Mesenchymal stem cell of the bone marrow (primary cell): Measurements from ENCODE around the genes MARCHF10, STRADA and ERN1.

DNA sequence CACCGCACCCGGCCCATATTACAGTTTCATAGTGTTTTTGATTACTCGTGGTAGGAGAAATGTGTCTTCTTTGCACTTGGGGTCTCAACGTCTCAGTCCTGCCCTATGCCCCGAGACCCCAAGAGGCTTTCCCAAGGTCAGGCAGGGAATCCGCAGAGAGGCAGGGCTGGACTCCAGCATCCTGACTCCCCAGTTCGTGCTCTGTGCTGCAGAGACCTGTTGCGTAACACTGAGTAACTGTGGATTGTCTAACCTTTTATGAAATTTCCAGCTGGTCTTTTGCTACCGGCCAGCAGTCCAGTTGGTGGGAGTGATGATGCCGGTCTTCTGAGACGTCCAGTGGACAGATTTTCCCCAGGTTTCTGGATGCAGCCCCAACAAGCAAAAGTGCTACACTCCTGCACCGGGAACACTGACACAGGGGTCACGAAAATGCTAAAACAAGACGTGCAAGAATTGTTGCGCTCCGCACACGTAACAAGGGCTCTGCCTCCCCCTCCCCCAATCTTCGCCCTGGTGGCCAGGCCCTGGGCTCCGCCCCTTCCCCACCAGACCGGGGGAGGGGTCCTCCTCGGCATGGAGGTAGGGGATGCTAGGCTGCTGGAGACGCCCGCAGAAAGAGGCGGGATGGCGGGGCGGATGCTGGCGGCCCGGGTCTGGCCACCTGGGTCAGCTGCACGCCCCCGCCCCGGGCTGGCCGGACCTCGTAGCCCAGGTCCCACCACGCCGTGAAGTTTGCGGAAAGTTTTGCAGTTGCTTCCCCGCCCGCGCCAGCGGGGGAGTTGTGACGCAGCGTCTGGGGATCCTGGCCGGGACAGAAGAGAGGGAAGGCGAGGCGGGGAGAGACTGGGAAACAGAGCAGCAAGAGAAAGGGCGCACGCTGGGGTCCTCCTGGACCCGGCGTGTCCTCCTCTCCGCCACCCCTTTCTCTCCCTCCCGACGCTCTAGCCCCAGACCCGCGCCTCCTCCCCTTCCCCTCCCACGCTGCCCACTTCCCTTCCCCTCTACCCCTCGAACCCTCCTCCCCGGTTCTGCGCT is 576 bp upstream of the MRC2 start:
- CAGE, long polyA plus RNA = no peak

DNA sequence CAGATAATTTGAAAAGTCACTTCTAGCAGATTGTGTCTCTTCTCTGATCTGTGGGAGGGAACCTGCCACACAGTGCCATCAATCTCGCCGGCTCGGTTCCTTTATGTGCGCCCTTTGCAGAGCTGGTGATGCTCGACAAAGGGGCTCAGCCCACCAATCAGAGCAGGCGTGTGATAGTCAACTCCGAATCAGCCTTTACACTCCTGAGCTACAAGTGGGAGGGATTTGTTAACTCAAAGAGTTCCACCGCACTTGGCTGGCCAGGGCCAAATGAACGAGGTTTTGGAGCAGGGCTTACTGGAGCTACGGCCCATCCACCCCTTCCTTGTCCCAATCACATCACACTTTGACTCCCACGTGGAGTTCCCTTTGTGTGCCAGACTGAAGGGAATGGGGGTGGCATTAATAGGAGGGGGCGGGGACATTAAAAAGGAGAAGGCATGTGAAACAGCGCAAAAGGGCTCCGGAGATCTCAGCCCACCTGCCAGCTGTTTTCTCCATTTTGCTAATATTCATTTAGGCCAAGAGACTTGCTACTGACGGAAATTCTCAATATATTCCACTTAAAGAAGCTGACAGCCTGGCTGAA is 86.0 kb downstream of the MRC2 start:
- CAGE, long polyA plus RNA = no peak

- CAGE, long polyA plus RNA = no peak
Measured at GRCh38 chr17:62724591-62725264, 83.4 kb downstream of the MARCHF10 start.

DNA sequence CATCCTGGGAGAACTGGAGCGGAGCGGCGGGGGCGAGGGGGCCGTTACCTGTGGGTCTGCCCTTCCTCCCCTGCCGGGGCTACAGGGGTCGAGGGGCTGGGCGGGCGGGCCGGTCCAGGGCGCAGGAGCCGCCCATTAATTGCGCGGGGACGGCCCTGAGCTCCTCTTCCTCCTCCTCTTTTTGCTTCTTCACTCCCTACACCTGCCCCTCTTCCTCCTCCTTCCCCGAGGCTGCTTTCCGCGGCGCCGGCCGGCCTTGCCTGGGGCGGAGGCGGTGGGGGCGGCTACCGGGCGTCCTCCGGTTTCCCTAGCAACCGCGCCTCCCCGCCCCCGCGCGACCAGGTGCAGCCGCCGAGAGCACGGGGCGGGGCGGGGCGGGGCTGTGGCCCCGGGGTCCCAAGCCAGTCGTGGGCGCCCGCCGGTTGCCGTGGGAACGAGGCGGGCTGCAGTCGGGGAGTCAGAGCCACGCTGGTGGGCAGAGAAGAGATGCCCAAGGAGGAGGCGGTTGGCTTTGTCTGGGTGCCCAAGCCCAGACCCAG is at the start of gene MARCHF10:
TSS of gene MARCHF10 (minus strand) at position 286 of the 539 bp plus-strand sequence.
- CAGE, long polyA plus RNA = no peak

GRCh38 chr17:63399681-63400264 is 46.3 kb downstream of the CYB561 start:
- CAGE, long polyA plus RNA = no peak

GRCh38 chr17:63503174-63503633 is 20.0 kb upstream of the KCNH6 start:
- CAGE, long polyA plus RNA = no peak

DNA sequence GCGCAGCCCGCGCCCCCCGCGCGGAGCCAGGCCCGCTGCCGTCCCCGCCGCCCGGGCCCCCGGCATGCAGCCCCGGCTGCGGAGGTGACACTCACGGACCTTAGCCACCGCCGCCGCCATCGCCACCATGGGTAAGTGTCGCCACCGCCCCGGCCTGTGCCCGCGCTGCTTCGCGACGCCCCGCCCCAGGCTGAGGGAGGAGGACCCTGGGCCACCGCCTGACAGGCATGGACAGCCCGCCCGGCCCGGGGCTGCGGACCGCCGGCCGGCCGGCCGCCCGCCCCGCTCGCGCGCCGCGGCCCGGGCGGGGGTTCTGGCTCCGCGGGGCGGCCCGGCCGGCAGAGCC is 389 bp downstream of the MAP3K3 start:
- CAGE, long polyA plus RNA = no peak

DNA sequence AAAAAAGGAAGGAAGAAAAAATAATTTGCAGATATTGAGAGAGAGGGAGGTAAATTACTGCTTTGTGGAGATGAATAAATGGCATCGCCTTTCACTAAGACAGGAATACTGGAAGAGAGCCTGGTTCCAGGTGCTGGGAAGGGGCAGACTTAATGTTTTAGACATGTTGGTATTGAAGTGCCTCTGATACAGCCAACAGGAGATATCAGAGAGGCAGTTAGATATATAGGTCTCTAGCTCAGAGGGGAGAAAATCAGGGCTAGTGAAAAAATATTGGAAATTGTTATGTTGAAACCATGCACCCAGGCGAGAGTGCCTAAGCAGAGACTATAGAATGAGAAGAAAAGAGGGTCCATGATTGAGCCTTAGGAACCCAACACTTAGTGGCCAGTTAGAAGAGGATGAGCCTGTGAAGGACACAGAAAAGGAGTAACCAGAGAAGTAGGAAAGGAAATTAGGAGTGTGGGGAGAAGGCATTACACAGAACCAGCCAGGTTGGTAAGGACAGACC is 27.6 kb downstream of the LIMD2 start:
- CAGE, long polyA plus RNA = no peak

DNA sequence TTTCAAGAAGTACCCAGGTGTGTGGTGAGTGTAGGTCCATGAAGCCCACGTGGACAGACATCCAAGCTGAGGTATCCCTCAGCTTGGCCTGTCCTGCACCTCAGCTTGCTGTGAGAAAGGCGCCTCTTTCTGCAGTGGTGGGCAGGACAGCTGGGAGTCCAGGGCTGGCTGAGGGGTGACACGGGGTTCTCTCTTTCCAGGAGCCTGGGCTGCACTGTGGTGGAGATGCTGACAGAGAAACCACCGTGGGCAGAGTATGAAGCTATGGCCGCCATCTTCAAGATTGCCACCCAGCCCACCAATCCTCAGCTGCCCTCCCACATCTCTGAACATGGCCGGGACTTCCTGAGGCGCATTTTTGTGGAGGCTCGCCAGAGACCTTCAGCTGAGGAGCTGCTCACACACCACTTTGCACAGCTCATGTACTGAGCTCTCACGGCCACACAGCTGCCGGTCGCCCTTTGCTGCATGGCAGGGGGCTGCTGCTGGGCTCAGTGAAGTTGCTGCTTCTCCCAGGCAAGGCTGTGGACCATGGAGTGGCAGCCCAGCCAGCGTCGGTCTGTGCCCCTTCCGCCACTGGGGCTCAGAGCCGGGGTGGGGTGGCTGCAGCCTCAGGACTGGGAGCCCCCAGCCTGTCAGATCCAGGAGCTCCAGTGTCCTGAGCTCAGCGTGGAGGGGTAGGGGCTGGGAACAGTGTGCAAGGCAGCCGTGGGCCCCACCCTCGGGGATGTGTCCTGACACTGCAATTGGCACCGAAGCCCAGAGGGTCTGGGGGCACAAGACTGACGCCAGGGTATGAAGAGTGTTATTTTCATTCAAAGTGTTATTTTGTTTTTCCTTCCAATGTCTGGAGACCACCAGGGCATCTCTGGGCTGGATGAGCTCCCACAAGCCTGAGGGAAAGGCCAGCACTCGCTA is 6.3 kb downstream of the LIMD2 start:
- CAGE, long polyA plus RNA = no peak

GRCh38 chr17:63706147-63706613 is 6.3 kb upstream of the LIMD2 start:
- CAGE, long polyA plus RNA = no peak

- CAGE, long polyA plus RNA = no peak
Measured at GRCh38 chr17:63741213-63742074, at the start of gene STRADA. STRADA (minus strand) TSS chr17:63741799.

GRCh38 chr17:63751831-63752149 is 10.2 kb upstream of the STRADA start:
- CAGE, long polyA plus RNA = no peak

GRCh38 chr17:63818633-63819073 is 8.6 kb upstream of the PSMC5 start:
- CAGE, long polyA plus RNA = no peak

DNA sequence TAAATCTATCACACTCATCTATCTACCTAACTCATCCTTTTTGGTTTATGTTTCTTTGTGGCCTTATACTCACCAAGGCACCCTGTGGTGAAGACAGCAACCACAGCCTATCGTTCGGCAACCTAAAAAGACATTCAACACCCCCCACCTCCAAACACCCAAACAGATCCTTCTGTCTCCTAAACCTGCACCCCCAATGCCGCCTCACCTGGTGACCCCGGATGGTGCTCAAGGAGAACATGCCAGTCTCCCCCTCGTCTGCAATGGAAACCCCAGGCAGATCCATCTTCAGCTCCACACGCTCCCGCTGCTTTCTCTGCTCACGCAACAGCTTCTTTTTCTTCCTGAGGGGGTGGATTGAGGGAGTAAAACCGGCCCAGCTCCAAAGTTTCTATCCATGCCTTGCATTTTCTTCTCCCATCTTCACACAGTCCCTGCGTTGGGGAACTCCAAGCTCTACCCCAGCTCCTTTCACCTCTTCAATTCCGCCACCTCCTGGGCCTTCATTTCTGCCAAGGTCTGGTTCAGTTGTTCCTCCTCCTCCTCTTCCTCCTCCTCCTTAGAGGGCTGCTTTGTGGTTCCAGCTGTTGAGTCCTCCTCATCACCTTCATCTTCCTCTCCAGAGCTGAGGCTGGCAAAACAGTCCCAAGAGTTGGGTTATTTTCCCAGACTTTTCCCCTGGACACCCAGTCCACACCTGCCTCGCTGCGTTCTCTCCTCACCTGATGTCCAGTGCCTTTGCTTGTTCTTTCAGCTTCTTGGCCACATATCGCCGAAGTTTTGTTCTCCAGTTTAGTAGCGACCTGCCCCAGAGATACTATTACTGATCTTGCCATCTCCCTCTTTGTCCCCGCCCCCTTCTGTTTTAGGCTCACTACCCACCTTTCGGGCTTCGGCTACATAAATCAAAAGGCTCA is 3.4 kb upstream of the PSMC5 start:
- CAGE, long polyA plus RNA = no peak

DNA sequence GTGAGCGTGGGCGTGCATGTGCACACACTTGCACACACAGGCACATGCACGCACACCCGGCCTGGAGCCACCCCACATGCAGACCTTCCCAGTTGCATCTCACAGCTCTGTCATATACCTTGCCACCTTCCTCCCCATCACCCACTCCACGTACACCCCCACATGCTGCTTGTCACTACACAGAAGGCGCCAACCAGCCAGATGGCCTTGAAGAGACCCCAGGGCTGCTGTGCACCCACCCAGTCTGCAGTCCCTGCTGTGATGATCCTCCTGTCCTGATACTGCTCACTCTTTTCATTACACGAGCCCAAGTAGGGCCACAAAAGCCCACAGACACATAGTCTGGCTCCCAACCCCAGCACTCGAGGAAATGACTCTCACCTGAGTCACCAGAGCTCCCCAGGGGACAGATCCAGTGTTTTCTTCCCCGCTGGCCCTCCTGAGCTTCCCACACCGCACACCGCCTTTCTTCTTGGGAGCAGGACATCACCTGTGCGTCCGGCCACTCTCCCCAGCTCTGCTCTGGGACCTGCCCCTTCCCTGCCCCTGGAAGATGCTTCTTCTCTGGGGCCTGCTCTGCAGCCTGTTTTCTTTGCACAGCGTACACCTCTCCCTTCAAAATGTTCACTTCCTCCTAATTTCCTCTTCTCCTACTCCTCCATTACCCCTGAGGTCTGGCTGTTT is 1.8 kb upstream of the SCN4A start:
- CAGE, long polyA plus RNA = no peak

DNA sequence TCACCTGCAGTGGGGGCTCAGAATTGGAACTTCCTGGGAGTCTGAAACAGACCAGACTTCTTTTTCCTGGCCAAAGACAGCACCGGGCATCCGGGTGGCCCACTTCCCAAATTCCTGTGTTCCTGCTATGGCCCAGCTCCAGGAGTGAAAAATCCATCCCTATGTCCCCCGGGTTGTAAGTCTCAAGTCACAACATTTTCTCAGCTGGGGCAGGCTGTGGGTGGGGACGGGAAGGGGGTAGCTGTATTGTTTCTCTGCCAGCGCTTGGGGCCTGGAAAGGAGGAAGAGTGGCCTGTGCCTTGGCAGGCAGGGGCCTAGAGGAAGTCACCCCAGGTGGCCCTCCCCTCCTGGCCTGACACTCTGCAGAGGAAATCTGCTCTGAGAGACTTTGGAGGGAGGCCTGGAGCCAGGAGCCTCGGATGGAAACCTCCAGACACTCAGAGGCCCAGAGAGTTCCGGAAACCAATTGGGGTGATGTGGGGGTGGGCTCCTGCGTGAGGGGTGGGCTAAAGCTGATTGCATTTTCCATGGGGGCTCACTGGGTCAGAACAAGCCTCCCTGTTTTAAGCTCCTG is 10.6 kb upstream of the SCN4A start:
- CAGE, long polyA plus RNA = no peak

- CAGE, long polyA plus RNA = no peak
Measured at GRCh38 chr17:64066372-64067271, 46.2 kb upstream of the ICAM2 start.

DNA sequence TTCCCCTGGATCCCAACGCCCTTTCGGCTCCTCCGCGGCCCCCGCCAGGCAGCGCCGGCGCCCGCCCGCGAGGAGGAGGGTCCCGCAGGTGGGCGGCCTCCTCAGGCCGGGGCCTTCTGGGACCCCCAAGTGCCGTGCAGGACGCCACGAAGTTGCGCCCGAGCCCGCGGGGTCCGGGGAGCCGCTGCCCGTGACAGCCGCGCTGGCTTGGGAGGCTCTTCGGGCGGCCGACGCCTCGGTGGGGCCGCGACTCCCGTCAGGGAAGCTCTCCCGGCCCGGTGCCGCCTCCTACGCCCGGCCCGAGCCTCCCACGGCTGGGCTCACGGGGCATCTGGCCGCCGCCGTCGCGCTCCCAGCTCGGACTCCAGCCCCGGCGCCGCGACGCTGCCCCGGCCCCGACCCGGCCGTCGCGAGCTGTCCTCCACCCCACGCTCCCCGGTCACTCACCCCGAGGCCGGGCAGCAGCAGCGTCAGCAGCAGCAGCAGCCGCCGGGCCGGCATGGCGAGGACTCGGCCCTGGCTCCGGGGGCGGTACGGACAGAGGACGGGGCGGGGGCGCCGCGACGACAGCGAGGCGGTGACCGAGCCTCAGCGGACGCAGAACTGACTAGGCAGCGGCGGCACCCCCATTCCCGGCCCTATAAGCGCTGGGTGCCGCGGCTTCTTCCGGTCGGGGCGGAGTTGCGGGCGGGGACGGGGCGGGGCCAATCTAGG is at the start of gene ERN1:
TSS of gene ERN1 (minus strand) at position 616 of the 714 bp plus-strand sequence.
- CAGE, long polyA plus RNA = no peak

GRCh38 chr17:64159242-64159613 is 29.3 kb upstream of the ERN1 start:
- CAGE, long polyA plus RNA = no peak

DNA sequence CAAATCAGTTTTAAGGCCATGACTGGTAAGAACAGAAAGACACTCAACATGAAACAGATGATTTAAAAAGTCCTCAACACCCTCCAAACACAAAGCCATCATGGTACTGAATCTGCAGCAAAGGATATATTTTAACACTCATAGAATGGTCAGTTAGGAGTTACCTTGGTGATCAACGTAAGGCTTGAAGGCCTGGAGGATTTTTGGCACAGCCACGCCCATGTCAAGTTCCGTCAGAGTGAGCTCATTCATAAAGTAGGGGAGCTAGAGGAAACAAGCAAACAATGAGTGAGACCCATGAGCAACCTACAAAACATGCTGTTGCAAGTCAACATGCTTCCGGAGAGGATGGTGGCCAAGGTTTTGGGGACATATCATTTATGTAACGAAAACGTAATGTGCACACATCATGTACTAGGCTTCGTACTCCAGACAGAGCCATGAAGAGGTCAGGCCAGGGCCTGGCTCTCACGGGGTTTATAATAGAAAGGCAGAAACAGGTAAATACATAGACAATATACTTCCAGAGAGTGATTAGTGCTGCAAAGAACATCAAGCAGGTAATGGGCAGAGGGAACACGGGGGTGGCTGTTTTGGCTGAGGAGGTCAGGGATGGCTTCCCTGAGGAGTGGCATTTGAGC is 41.1 kb upstream of the ERN1 start:
- CAGE, long polyA plus RNA = no peak